Neural crest cell (in vitro differentiated cells): ENCODE data around the genes KANTR, HUWE1, MAGED2, SPIN2A and SPIN4.

- PRO-cap: bidirectional peak, plus-strand start at chrX:53094403, minus-strand start at chrX:53093907
These were observed at the start of gene KANTR for GRCh38 chrX:53093530-53094742. KANTR (plus strand) TSS chrX:53094142.

- PRO-cap: no peak
These were observed 34.0 kb downstream of the KDM5C start for GRCh38 chrX:53190973-53191461.

- PRO-cap: no peak
These were observed 23.8 kb upstream of the KDM5C start for GRCh38 chrX:53248576-53249443.

DNA sequence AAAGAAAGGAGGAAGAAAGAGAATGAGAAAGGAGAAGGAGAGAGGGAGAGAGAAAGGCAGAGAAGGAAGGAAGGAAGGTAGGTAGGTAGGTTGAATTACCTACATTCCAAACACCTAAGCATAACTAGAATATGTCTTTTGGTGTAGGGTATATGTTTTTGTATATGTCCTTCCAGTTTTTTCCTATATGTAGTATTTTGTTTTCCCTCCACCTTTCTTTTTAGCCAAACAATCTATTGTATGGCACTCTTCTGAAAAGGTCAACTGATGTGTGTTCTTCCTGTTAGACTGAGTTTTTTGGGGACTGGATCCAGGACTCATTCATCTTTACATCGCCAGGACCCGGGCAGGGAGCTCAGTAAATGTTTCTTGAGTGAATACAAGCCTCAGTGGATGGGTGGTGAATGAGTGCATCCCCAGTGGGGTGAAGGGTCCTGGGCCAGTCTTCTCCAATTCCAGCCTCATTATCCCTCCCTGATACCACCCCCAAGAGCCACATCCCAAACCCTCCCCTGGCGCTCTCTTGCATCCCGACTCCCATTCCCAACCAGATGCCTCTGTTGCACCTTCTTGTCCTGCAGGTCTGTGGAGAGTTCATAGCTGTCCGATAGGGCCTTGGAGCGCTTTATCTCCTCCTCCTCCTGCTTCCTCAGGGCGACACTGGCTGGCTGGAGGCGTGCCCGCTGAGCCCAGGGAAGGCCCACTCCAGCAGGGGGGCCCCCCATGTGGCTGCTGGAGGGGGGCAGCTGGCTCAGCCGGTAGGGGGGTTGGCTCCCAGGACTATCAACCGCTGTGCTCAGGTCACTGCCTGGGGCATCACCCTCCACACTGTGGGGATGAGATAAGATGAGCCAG, 30.5 kb upstream of the KDM5C start:
- PRO-cap: no peak

DNA sequence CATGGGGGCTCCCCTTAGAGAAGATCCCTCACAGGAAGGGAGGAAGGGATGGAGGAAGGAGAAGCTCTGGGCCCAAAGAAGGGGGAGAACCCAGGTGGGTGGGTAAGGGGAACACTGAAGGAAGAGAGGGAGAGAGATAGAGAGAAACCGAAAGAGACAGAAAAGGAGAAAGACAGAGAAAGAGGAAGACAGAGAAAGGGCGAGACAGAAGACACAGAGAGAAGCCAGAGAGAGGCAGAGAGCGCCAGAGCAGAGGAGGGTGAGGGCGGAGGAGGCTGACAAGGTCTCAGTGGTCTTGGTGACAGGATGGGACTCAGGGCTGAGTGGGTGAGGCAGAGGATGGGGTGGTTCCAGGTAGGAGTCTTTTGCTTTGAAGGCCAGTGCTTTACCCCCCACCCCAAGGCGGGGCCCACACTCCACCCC, 40.9 kb downstream of the IQSEC2 start:
- PRO-cap: no peak

DNA sequence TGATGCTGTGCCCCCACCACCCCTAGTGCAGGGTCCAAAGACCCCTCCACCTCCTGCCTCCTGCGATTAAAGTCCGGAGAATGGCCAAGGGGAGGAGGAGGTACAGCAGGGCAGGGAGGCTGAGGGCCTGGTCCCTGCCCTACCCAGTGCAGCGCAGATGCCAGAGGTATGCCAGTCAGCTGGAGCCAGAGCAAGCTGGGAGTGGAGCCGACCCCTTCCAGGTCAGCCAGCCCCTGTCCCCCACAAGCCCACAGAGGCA, 40.6 kb downstream of the IQSEC2 start:
- PRO-cap: no peak

GRCh38 chrX:53290336-53290801, 30.8 kb downstream of the IQSEC2 start:
- PRO-cap: no peak

DNA sequence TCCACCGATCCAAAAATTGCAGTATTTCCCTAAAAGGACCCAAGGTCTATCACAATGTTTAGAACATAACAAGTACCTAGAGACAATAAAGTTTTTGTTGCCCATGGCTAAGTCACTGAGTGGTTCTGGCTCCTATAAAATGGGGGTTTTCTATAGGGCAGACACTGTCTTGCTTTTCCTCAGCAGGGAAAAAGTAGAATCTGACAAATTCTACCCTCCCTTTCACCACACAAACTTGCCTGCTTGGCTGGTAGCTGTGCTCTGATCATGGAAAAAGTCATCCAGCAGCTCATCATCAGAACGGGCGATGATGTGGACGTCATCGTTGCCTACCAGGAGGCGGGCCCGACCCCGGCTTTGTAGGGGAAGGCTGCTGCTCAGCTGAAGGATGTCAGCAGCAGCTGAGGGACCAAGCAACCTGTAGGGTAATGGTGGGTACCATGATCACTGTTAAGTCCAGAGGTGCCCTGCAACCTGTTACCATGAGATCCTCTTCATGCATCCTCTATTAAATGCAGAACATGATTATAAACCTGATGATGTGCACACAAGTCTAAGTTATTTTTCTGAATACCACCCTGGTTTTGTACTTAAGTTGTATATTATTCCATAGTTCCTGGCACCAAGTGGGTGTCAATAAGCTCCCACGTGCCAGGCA, 125.1 kb upstream of the HSD17B10 start:
- PRO-cap: no peak

GRCh38 chrX:53563667-53564117, 122.8 kb downstream of the HUWE1 start:
- PRO-cap: no peak

DNA sequence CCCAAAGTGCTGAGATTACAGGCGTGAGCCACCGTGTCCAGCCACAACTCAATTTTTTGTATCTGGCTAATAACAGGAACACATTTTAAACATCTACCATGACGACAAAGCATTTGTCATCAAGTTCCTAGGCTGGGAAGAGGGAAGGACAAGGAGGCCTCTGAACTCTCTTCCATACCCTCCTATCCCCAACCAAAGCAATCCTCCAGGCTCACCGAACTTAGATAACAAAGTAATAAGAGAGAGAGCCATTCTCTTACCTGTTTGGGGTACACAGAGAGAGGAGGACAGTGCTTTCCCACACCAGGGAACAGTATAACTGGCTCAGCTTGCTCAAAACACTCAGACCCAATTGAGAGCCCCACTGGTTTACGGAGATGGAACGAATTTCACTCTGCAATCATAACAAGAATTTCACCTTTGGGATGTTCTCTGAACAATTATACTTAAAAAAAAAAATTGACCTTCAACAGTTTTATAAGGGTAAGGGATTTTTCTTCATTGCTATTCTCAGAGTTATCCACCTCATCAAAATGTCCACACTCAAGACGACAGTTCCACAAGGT, 83.3 kb downstream of the HUWE1 start:
- PRO-cap: no peak

GRCh38 chrX:53684718-53685187, 1.8 kb downstream of the HUWE1 start:
- PRO-cap: no peak

DNA sequence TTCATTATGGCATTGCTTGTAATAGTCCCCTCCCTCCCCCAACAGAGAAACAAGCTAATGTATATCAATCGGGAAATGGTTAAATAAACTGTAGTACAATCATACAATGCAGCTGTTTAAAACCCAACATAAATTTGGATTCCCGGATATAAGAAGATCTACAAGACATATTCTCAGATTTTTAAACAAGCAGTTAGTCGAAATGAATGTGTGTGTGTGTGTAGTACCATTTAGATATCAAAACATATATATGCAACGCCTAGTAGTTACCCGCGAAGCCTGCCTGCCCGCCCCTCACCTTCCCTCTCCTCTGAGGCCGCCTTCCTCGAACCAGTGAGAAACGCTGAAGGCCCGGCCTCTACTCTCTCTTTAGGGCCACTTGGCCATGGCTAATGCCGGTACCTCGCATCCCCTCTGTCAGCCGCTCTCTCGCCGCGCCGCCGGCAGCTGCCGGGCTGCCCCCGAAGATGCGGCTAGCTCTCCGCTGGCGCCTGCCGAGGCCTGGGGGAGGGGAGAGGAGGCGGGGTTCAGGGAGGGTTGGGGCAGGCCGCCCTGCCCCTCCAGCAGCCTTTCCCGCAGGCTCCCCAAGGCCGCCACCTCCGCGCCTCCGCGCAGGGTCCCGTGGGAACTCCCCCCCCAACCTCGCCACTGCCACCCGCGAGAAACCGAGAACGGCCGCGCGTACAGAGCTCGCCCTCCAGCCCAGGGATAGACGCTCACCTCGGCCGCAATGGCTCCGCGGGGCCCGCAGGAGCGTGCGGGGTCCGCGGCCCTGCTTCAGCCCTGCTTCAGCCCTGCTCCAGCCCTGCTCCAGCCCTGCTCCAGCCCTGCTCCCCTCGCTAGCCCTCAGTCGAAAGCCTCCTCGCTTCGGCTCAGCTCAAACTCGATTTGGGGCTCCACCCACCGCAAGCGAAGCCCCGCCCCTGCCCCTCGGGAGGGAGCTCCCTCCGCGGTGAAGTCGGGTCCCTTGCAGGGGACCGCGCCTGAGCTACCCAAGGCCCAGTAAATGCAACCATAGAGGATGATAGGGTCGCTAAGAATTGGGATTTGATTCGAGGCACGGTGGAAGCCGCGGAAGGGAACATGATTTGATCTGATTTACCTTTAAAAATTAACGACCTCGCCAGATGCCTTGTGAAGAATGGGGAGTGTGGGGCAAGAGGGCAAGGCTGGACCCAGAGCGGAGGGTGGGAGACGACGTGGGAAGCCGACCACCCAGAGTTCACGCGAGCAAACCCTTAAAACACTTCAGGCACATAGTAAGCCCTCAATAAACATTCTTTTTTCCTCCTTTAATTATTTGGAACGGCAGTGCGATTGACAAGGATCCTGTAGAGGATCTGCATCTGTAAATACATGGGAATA, at the start of gene HUWE1:
Gene HUWE1, minus strand, starts transcription at position 852 of the 1,365 bp plus-strand sequence.
- PRO-cap: bidirectional peak, plus-strand start at position 566 of the sequence, minus-strand start at position 469 of the sequence; bidirectional peak, plus-strand start at position 1,002 of the sequence, minus-strand start at position 852 of the sequence

DNA sequence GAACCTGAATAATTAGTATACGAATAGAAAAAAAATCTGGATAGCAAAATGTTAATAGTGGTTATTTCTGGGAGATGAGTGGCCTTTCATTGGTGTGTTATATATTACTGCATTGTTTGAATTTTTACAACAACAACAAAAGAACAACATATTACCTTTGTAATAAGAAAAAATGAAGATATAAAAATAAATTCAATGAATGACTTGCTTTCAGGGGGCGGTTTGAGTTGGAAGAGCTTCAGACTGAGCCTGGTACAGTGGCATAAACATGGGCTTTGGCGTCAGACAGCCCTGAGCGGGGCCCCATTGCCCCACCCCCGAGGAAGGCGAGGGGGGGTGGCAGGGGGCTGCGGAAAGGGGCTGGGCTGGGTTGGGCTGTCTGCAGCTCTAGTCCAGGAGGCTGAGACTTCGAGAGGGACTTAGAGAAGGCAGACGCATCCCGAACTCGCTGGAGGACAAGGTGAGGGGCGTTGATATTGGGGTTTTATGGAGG, at the start of gene MAGED2:
Gene MAGED2, plus strand, starts transcription at position 403 of the 493 bp plus-strand sequence.
- PRO-cap: bidirectional peak, plus-strand start at position 403 of the sequence, minus-strand start at position 280 of the sequence

DNA sequence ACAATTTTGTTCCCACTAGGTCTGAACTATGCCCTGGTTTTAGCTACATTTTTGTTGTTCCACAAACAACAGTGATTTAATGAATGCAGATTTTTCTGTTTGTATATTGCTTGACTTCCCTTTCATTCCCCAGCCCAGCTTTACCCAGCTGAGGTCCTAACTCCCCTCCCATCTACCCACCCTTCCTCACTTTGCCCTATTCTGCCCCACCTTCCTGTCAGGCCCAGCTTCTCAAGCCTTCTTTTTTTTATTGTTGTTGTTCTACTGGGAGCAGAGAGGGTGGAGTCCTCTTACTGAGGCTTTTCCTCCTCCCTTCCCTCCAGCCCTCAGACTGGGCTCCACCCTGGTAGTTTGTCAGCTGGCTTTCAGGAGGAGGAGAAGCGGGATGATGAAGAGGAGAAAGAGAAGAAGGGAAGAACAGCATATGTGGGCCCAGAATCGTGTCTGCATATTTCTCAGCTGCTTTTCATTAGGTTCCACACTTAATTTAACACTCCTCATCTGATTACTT, 3.3 kb upstream of the KLF8 start:
- PRO-cap: no peak

- PRO-cap: no peak
These were observed 84.3 kb downstream of the NBDY start for GRCh38 chrX:56813171-56814005.

DNA sequence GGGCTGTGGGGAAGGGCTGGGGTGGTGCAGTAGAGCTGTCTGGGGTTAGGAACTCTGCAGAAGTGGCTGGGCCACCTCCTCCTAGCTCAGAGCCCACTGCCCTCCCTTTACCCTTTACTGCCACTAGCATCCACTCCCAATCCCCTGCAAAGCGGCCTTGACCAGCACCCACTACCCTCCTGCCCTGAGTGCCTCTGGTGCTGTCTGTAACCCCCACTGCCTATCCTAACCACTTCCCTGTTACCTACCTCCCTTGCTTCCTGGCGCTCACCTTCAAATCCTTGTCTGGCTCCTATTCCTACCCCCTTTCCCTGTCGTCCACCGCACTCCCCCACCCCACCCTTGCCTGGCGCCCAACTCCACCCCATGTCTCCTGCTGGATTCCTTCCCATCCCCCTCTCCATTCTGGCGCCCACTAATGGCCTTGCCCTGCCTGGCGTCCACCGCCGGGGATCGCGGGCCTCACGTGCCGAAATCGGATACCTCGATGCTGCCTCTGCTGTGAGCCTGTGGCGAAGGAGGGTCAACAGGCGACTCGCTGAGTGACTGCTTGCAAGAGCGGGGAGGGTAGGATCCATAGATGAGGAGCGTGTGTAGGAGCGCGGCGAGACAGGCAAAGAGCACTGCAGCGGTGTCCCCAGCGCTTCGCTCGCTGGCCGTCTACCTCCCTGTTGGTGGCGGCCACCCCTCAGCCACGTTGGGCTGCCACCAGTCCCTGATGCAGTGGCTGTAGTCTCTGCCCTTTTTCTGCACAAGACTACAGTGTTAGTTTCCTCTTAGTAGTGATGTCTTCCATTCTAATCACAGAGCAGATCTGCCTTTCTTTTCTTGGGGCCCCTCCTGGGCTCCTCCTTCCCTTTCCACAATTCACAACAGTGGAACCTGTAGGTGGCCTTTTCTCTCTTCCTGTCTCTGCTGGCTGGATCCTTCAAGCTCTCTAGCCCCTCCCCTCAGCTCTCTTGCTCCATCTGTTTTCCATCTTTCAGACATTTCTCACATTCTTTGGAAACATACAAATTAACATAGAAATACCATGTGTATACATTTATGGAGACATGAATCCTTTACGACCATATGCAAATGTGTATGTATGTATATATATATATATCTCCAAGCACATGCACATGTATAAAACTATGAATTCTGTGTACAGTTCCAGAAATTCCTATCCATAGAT, at the start of gene SPIN2A:
Gene SPIN2A, minus strand, starts transcription at position 621 of the 1,177 bp plus-strand sequence.
- PRO-cap: unidirectional peak, plus-strand start at position 555 of the sequence

- PRO-cap: no peak
These were observed 15.8 kb downstream of the ZXDB start for GRCh38 chrX:57607604-57608041.

DNA sequence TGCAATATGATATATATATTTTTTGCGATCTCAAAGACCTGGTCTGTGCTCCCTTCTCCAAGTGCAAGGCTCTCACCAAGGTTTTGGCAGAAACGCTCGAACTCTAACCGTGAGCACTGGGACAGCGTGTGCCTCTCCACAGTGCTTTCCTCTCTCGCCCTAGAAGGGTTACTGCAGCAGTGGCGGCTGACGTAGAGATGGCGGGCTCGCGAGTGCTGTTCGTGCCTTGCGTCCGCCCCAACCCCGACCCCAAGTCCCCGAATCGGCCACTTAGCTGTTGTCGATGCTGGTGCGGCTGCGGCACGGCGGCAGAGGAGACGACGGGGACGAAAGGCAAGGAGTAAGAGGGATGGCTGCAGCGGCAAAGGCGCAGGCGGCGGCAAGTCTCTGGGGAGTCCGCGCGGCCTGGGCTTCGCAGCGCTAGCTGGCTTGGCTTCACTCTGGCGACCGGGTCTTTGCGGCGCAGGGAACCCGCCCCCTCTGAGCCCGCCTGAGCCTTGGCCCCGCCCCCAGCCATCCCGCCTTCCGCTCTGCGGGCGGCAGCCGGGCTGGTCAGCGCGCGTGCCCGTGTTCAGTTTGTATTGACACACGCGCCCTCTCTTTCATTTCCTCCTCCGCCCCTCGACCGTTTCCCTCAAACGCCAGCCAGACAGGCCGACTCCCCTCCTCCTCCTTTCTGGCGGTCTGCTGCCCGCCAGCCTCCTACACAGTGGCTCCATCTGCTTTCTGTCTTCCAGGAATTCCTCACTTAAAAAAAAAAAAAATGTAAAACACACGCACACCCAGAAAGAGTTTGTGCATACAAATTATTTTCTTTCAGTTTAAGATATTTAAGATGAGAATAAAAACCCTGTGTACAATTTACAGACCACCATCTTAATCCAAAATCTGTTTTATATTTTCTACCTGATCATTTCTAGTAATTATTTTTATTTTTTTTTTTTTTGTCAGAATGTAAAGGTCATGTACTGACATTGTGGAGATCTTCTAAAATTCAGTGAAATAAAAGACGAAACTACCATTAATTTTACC, at the start of gene SPIN4:
Gene SPIN4, minus strand, starts transcription at position 442 of the 1,032 bp plus-strand sequence.
- PRO-cap: bidirectional peak, plus-strand start at position 162 of the sequence, minus-strand start at position 148 of the sequence; bidirectional peak, plus-strand start at position 657 of the sequence, minus-strand start at position 442 of the sequence

DNA sequence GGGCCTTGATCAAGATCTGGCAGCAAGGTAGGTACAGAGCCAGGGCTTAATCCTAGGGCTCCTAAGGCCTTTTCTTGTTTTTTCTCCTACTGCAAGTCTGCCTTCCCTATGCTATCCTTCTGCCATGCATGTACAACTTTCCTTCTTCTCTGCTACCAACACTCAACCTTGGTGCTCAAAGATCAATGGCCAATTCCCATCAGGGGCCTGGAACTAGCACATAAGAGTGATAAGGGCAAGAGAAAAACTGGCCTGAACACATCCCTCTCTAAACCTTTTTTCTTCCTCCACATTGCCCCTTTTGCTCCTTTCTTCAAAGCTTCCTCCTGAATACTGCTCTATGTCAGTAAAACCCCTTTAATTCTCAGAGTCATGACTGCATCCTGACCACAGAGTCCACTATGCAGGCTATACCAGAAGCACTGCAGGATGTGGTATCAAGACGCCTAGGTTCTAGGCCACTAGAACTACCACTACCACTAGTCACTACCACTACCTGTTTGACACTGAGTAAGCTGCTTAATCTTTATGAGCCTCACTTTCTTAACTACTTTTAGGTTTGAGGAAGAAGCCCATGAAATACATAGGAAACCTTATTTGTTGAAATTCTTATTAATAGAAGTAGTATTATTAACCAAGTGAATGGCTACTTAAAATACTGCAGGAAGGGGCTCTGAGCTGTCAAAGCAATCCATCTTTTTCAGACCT, 38.8 kb downstream of the ARHGEF9 start:
- PRO-cap: no peak

DNA sequence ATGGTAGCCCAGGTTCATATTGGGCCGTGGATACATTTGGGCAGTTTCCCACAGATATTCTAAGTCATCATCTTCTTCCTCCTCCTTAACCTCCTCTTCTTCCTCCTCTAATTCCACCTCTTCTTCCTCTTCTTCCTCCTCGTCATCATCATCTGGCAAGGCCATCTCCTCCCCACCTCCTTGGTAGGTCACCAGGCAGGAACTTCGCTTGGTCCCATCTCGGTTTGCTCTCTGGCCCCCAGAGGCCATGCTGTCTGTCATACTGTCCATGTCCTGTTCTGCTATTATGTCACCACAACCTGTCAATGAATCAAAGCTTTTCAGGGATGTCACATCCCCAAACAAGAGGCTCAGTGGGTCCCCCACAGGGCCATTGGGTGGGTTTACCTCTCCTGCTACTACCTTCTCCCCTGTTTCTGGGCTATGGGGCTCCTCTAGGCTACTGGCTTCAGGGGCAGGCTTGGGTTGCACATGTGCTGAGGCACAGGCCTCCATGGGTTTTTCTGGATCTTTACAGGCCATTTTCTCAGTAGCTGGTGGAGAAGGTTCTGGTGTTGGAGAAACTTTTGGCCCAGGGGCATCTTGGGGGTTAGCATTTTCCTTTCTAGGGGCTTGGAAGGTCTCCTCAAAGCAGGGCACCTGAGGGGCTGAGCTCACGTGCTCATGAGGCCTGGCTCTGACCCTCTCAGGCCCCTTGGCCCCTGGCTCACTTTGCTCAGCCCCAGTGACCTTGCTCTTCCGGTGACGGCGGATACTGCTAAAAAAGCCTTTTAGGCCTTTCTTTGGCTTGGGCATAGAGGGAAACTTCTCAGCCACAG, 13.3 kb downstream of the AMER1 start:
- PRO-cap: no peak